A375 (cell line): ENCODE data around the genes NME6, QRICH1 and LAMB2.

GRCh38 chr3:48267893-48269134 is 27.4 kb downstream of the ZNF589 start:
- RAMPAGE, long total RNA: no peak

DNA sequence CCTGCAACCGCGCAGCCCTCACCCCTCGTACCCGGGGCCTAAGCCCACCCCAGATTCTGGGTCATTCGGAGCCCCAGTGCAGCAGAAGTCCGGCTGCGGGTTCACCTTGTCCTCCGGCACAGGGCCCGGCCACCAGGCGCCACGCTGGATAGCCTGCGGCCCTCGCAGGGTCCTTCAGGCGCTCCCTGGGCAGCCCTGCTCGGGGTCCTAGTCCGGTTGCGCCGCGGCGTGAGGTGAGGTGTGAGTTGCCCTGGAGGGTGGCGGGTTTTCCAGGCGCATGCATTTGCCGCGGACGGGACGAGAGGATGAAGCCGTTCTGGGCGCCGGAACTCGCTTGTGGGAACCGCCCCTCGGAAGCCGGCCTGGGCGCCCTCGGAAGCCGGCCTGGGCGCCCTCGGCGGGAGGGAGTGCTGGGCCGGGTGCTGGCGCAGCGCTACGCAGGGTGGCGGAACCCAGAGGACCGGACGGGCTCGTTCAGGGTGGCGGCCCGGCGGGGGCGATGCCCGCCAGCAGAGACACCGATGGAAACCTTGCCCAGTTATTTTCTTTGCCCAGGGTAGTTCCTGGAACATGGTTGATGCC is at the start of gene NME6:
Gene NME6, minus strand, starts transcription at position 120 of the 582 bp plus-strand sequence.
- RAMPAGE, long total RNA: start-site peak on the minus strand centred at position 149 of the sequence, 75 bp wide, 29 and 15 reads in 2 replicates

GRCh38 chr3:48417655-48418784 is 11.9 kb downstream of the PLXNB1 start:
- RAMPAGE, long total RNA: no peak

DNA sequence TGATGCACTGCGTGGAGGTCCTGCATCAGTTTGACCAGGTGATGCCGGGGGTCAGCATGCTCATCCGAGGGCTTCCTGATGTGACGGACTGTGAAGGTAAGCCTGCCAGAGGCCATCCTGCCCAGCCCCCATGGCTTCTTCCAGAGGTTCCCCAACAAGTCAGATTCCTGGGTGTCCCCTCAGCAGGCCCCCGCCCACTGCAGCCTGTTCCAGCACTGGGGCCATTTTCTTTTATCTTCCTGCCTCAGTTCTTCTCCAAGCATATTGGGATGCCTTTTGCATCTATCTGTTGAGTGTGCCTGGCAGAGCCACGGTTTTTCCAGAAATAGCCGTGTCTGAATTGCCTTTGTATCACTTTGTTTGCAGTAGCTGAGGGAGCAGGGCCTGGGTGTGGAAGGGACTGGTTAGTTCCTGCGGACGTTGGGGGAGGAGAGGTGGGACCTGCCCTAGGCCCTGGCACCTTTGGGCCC is 1.0 kb upstream of the TREX1 start:
- RAMPAGE, long total RNA: no peak

GRCh38 chr3:48472554-48473383 is 6.7 kb downstream of the TREX1 start:
- RAMPAGE, long total RNA: start-site peak on the minus strand at chr3:48473070-48473147, 450 and 74 reads in 2 replicates

DNA sequence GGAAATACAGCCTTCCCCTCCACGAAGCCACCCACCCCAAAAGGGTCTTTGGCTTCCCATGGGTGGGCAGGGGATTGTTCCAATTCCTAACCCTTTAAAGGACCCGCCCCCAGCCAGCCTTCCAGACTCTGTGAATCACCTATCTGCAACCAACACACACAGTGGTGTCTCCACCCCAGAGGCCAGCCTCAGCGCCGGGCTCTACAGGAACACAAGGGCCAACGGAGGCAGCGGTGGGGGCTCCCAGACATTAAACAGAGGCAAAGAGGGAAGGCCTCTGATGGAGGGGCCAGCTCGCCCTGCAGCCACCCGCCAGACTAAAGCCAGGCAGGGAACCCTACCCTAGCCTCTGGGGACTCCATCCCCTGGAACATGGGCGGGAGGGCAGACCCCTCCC is 596 bp downstream of the SHISA5 start:
- RAMPAGE, long total RNA: no peak

DNA sequence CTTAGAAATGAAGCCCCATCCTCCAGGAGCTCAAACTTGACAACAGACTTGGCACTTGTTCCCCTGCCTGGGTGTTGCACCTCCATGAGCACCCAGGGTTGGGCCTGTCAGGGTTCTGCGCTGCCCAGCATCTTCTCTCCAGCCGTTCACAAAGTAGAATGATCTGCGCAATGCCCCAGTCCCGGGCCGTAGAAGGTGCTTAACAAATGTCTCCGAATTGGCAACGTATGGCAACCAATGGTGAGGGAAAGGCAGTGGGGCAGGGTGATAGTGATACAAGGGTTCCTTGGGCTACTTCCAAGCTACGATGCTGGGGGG is 2.6 kb upstream of the COL7A1 start:
- RAMPAGE, long total RNA: no peak

DNA sequence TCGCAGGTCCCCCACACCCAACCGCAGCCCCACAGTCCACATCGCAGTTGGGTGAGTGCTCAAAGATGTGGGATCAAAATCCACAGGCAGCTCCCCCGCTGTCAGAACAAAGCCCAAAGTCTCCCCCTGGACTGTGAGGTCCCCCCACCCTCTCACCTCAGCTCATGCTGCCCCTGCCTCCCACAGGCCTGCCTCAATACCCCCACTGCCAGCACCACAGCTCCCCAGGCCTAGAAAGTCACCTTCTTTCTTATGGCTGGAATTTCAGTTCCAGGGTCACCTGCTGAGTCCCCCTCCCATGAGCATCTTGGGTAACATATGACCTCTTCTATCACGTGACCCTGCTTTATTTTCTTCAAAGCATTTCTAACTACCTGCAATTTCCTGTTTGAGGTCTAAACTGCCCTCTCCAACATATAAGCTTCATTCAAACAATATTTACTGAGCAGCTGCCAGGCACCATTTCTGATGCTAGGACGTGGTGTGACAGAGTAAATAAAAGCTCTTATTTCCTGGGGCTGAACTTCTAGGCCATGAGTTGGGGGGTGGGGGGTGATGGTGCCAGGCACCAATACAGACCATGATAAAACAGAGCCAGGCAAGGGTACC is 2.4 kb upstream of the TMEM89 start:
- RAMPAGE, long total RNA: no peak

DNA sequence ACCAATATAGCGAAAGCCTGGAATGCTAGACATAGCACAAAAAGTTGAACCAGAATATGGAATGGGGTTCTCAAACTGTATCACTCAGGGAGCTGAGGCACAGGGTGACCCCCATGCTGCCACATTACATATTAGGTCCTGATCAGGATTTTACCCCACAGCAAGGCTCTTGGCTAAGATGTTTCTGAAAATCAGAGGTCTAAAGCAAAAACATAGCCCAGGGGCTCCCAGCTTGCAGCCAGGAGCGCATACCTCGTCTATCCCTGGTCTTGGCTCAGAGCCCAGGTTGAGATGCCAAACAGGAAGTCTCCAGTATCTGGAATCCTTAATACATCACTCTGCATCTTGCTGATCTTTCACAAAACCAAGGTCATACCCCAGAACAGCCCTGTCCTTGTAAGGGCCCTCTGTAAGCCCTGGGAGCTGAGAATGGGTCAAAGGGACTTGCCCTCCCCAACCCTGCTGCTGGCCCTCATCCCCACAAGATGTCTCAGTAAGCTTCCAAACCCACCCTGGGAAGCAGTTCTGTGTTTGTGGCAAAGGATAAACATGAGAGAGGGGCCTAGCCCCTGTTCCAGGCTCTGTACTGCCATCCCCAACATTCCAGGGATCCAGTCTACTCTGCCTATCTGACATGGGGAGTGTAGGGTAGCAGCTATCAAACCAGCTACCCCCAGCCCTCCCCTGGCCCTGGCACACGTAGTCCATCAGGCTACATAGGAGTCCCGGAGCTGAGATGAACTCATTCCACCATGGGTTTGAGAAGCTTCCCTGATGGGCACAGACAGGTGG is 2.4 kb downstream of the NCKIPSD start:
- RAMPAGE, long total RNA: no peak

DNA sequence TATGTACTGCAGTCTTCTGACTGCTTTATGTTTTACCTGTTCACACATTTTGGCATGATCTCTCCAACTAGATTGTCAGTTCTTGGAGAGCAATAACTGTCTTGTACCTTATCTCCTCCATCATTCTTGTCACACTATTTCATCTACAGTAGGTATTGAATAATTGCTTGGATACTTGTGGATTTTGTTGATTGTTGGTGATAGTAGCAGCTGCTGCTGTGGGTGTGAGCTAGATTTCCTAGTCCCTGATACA is 10.9 kb downstream of the ARIH2 start:
- RAMPAGE, long total RNA: no peak

GRCh38 chr3:48981077-48981479 is 9.0 kb upstream of the P4HTM start:
- RAMPAGE, long total RNA: no peak

DNA sequence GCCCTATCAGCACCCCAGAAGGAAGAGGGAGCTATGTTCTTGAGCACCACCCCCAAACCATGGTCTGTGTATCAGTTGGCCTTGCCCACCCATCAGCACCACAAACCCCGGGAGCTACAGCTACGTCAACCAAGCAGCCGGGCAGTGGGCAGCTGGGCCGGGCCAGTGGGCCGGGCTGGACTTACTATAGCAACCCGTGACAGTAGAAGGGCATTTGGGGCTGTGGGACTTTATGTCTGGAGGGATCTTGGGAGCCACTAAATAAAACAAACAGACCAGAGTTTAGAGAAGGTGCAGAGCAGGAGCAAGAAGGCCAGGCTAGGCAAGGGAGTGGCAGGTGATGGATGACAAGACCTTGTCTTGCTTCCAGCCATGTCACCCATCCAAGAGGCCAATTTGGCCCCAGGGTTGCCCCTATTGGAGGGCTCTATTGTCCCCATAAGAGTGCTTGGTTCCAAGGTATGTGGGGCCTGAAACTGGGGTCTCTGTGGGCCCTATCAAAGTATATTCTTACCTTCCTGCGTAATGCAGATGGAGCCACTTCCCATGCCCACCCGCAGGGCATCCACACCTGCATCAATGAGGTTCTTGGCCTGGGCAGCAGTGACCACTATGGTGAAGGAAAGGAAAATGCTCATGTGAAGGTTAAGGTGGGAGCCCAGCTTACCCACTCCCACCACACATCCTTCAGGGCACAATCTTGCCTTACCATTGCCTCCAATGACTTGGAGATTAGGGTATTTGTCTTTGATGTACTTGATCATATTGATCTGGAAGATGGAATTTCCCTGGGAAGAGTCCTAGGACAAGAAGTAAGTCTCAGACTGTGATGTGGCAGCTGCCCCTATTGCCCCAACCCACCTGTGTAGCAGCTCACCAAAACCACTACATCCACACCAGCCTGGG is 3.1 kb downstream of the IMPDH2 start:
- RAMPAGE, long total RNA: no peak

- RAMPAGE, long total RNA: no peak
Observed at GRCh38 chr3:49093919-49094870, at the start of gene QRICH1. TSS of gene QRICH1 (minus strand) at chr3:49094071.

DNA sequence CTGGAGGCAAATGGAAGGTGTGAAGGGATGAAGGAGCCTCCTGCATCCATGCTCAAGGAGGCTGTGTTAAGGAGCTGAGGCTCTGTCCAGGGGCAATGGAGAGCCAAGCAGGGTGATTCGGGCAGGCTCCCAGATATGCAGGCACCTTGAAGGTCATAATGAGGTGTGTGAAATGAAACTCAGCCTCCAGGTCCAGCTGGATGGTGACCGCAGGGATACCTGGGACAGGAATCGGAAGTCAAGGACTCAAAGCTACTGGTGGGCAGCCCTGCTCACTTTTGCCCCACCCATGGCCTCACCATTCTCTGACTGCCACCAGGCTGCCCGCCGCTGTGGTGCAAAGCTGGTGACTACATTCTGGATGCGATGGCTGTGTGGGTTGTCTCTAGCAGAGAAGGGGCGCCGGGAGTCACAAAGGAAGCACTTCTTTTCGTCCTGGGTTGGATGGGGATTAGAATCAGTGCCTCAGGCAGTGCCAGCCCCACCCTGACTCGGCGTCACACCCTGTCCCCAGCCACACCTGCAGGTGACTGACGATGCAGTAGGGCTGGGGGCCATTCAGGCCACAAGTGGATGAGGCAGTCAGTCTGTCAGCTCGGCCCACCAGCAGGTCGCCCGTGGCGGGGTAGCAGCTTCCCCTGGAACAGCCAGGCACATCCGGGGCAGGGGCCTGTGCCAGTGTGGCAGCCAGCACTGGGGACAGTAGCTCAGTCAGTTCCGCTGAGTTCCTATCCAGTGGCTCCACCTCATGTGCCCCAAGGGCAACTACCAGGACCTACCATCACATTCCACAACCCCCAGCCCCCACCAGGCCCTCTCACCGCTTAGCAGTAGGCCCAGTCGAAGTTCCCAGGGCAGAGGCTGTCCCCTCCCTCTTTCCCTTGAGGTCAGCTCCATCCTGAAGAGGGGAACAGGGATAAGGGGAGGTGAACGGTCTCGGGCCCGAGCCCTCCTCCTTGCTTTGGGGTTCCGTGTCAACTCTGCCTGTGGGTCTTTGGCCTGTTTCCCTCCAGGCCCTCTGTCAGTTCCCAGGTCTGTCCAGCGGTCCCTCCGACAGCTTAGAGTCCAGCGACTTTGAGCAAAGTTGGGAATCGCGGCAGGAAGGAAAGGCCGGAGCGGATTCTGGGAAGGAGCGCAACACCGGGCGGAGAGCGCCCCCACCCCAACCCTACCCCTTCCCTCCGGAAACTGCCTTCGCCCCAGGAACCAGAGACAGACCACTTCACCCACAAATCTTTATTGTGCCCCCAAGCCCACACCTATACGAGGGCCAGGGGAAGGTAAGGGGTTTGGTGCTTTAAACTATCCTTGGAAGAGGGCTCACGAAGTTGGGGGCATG is at the start of gene LAMB2:
Gene LAMB2, minus strand, starts transcription at position 1,080 of the 1,339 bp plus-strand sequence.
- RAMPAGE, long total RNA: no peak

DNA sequence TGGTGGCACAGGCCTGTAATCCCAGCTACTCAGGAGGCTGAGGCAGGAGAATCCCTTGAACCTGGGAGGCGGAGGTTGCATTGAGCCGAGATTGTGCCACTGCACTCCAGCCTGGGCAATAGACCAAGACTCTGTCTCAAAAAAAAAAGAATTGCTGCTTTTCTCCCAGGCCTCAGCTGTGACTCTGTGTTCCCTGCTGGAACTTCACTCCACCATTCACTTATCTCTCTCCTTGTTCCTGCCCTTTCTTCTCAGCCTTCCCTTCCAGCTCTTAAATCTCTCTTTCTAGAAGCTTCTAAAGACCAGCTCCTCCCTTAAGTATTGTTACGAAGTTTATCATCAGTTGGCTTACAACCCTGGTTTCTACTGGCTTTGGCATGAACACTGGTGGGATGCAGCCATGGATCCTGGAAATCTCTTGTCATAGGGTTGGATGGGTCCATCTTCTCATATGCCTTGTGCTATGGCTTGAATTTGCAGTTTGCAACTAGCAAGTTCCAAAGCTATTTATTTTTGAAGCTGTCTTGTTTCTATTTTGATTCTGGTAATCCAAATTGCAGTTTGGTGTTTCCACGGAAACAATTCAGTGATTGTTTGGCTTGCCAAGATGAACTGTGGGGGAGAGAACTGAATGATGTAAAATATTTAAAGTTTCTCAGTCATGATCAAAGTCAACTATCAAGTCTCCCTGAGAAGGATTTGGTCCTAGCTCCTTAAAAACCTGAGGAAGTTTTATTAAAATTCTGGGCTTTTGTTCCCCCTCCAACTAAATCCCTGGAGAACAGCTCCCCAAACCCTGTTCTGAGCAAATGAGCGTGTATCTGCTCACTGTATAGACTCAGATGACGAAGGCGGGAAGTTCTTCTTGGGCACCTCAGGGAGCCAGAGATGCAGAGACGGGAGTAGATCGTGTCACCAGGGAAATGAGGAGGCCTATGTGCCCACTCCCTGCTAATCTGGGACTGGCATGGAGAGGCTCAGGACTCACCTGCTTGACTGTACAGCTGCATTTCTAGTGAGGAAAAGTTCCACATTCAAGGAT is 10.3 kb downstream of the C3orf62 start:
- RAMPAGE, long total RNA: no peak

DNA sequence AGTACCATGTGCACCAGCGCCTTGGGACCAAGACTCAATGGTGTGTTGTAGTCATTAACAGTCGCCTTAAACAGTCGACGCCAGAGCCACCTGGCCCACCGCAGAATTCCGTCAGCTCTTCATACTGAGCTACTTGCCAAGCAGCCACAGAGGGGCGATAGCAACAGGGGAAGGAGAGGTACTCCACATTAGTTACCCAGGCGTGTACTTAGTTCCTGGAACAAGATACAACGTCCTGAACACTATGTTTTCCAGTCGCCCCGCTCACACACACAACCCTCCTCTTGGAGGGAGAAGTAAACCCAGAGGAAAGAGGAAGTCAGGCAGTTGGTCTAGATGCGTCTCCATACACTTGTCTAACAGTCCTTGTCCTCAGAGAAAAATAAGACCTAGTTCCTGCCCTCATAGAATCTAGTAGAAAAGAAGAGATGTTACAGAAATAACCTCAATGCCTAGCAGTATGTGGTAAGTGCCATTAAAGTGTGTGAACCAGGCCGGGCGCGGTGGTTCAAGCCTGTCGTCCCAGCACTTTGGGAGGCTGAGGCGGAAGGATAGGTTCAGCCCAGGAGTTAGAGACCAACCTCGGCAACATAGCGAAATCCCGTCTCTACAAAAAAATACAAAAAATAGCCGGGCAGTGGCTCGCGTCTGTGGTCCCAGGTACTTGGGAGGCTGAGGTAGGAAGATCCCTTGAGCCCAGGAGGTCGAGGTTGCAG is 887 bp upstream of the USP4 start:
- RAMPAGE, long total RNA: no peak

DNA sequence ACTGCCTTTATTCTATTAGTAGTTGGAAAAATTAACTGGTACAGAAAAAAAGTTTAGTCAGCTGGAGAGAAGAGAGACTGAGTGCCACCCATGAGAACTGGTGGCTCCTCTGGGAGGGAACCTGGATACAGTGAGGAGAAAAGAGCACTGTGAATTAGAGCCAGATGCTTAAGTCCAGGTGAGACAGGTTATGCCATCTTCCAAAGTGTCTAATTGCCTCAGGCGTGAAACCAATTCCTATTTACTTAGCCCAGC is 927 bp upstream of the GPX1 start:
- RAMPAGE, long total RNA: no peak

DNA sequence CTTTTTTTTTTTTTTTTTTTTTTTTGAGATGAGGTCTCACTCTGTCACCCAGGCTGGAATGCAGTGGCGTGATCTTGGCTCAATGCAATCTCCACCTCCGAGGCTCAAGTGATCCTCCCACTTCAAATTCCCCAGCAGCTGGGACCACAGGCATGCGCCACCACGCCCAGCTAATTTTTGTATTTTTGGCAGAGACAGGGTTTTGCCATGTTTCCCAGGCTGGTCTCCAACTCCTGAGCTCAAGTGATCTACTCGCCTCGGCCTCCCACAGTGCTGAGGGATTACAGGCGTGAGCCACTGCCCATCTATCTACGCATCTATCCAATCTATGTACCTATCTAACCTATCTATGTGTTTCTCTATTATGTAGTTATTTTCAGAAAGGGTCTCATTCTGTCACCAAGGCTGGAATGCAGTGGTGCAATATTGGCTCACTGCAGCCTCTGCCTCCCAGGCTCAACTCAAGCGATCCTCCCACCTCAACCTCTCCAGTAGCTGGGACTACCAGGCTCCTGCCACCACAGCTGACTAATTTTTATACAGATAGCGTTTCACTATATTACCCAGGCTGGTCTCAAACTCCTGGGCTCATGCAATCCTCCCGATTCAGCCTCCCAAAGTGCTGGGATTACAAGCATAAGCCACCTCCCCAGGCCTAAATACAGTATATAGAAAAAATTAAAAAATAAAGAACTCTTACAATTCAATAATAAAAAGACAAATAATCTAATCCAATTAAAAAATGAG is 20.3 kb upstream of the GPX1 start:
- RAMPAGE, long total RNA: no peak

DNA sequence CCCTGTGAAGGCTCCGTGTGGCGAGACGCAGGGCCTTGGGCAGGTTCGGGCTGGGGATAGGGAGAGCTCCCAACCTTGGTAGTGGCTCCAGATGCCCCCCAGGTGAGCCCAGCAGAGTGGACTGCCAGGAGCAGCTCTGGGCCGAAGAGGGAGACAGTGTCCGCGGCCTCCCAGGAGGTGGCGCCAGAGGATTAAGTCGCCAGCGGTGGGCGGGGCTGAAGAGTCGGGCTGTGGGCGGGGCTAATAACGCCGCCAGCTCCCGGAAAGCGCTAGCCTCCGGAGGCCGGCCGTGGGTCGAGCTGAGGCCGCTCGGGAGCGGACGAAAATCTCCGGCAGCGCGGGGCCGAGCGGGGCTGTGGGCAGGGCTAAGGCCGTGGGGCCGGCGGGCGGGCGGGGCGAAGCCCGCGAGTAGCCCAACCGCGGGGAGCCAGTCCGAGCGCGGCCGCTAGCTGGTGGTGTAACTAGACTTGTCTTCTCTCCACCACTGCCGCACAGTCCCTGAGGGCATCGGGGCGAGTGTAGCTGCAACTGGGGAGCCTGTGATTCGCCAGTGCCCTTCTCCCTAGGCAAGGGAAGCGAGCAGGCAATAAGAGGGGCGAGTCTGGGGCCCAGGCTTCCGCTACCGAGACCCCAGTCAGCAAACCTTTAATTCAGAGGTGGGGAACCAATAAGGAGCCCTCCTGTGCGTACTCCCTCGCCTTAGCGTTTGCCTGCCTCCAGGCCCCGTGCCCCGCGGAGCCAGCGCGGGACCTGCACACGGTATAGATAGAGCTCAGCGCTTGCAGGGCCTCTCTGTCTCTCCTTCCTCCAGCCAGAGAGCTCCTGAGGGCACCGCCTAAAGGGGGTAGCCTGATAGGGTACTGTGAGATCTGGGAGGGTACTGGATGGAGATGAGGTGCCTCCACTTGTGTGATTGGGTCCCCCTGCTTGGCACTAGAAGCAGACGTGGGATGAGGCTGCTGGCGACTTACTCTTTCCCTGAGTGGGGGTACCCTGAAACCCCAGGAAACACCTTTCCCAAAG is 14.3 kb upstream of the BSN start:
- RAMPAGE, long total RNA: no peak

- RAMPAGE, long total RNA: no peak
Observed at GRCh38 chr3:49666507-49667028, 7.6 kb upstream of the APEH start.